Measurements from ENCODE around the genes CTSC and TYR.

DNA sequence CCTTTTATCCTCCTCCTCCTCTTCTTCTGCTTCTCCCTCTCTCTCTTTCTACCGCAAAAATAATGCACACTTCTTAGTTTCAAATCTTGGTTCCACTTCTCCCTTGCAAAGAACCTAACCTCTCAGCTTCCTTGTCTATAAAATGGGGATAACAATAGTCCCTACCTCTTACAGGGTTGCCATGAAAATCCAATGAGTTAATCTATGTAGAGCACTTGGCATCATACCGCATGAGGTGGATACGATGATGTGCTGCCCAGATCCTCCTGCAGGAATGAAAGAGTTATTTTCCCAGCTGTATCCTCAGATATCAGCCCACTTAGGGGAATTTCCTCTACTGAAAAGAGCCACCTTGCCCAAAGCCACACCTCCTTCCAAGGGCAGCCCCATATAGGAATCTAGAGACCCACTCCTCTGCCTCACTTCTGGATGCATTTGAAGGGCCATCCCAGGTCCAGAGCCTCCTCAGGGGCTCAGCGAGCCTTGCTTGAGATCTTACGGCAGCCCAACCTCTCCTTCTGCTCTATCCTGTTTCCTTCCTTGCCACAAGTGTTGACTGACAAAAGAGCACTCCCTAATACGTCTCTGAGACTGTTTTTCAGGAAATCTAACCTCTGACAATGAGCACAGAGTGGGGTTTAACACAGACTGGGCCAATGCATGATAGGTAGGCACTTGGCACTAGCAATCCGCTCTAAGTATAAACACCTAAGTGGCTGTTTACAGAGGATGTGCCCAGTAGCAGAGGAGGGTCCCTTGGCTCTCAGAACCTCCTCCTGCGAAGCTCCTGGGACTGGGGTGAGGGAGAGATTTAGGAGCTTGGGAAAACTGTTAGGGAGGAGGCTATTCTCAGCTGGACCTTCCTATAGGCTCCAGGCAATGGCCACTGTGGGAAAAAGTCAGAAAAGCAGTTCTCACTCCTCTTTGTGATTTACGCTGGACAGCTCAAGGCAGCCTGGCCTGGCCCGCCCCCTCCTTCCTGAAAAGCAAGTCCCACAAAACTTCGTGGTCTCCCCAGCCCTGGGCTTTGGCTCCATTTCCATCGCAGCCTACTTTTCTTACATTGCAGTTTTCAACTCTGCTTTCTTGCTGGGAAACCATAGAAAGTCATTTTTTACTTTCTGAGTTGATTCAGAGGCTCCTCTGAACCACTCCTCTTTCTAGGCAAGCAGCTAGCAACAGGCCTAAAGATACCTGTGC lies 128.7 kb downstream of the CCDC81 start:
- PRO-cap, result no peak
- RAMPAGE, long total RNA, 2 experiments, result no peak in any of the 2 experiments

GRCh38 chr11:86508436-86509117 lies 133.9 kb downstream of the CCDC81 start:
- PRO-cap, result no peak
- RAMPAGE, long total RNA, 2 experiments, result no peak in any of the 2 experiments

DNA sequence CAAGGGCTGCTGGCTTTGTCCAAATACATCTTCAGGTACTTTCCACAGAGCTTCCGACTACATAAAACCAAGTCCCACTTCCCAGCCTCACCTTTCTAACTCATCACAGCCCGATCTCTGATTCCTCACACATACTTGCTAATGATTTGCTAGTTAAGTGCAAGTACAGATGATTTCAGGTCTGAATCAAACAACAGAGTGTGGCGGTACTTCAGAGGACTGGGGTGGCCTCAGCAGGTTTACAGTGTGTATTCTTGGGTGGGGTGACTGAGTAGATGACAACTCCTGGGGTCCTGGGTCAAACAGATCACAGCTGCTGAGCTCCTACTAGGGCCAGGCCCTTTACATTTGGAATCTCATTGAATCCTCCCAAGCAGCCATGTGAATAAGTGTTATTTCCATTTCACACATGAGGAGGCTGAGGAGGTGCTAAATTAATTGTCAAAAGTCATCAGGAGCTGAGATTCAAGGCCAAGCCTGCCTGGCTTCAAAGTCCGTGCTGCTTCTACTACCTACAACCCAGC lies 177.2 kb downstream of the CCDC81 start:
- PRO-cap, result no peak
- RAMPAGE, long total RNA, 2 experiments, result no peak in any of the 2 experiments

- PRO-cap, result bidirectional peak, plus-strand start at chr11:86559664, minus-strand start at chr11:86559672
- RAMPAGE, long total RNA, 2 experiments, result no peak in any of the 2 experiments
Observed at GRCh38 chr11:86559171-86560092, 184.7 kb downstream of the CCDC81 start.

GRCh38 chr11:86570295-86570896 lies 195.7 kb downstream of the CCDC81 start:
- PRO-cap, result no peak
- RAMPAGE, long total RNA, 2 experiments, result no peak in any of the 2 experiments

GRCh38 chr11:86571757-86572125 lies 197.1 kb downstream of the CCDC81 start:
- PRO-cap, result no peak
- RAMPAGE, long total RNA, 2 experiments, result no peak in any of the 2 experiments

DNA sequence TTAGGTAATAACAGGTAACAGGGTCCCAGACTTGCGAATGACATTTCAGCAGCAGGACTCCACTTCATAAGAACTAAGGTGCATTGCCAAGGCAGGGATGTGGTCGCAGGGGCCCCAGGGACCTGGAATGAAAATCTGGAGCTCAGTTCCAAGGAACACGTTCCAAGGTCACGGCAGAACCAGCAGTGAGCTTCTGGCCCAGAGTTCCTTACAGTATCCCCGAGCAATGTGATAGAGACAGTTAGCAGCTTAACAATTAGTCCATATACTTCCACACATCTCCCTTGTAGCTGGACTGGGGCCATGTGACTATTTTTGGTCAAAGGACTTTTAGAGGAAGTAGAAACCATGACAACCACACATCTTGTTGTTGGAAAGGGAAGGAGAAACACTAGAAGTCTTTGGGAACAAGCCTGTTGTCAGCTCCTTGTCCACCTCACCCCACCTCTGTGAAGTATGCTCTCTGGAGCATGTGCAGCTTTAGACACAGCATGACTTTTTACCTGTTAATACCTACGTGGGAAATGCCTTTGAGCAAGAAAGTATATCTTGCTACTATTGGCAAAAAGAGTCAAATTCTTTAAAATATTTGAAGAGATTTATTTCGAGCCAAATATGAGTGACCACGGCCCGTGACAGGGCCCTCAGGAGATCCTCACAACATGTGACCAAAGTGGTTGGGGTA lies 203.1 kb upstream of the PRSS23 start:
- PRO-cap, result bidirectional peak, plus-strand start at position 416 of the sequence, minus-strand start at position 233 of the sequence
- RAMPAGE, long total RNA, 2 experiments, result no peak in any of the 2 experiments

- PRO-cap, result no peak
- RAMPAGE, long total RNA, 2 experiments, result start-site peak on the minus strand in 1 of 2 experiments, at chr11:86644485-86644911 at its widest, 5 reads per replicate
Observed at GRCh38 chr11:86644186-86645217, 155.8 kb upstream of the PRSS23 start.

GRCh38 chr11:86670809-86671364 lies 129.5 kb upstream of the PRSS23 start:
- PRO-cap, result no peak
- RAMPAGE, long total RNA, 2 experiments, result no peak in any of the 2 experiments

GRCh38 chr11:86735599-86735878 lies 64.8 kb upstream of the PRSS23 start:
- PRO-cap, result no peak
- RAMPAGE, long total RNA, 2 experiments, result no peak in any of the 2 experiments

GRCh38 chr11:86741043-86741548 lies 59.2 kb upstream of the PRSS23 start:
- PRO-cap, result unidirectional peak, minus-strand start at chr11:86741253
- RAMPAGE, long total RNA, 2 experiments, result no peak in any of the 2 experiments

GRCh38 chr11:86916098-86916777 lies 39.0 kb downstream of the FZD4 start:
- PRO-cap, result unidirectional peak, plus-strand start at chr11:86916611
- RAMPAGE, long total RNA, 2 experiments, result no peak in any of the 2 experiments

GRCh38 chr11:86948306-86949237 lies 6.6 kb downstream of the FZD4 start:
- PRO-cap, result no peak
- RAMPAGE, long total RNA, 2 experiments, result no peak in any of the 2 experiments

GRCh38 chr11:86956755-86957121 lies 1.5 kb upstream of the FZD4 start:
- PRO-cap, result no peak
- RAMPAGE, long total RNA, 2 experiments, result no peak in any of the 2 experiments

DNA sequence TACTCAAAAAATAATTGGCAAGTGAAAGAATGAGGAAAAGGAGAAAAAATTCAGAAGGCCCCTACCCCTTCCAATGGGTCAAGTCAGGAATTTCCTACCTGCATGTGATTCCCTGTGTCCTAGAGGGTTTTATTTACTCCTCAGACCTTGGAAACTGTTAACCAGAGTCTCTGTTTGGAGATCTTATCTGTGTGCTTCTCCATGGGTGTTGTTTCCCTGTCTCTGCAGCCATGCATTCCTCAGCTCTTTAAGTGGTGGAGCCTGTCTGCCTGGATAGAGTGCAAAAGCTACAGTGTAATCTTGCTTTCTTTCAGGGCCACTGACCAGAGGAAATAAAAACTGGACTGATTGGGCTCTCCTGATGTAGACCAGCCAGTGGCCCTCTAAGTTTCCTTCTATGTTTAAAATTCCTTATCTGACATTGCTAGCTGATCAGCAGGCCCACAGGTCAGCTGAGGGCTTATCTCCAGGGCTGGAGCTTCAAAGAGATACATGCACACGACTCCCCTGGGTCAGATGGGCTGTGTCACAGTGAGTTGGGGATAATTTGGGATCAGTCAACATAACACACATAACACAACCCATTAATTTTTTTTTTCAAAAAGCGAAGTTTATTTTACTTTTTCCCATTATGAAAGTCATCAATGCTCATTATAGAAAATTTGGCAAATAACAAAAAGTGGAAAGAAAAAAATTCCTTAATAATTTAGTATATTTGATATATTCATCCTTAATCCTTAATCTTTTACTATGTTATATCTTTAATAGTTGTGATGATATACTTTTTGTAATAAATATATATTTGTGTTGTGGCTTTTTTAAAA lies 37.4 kb upstream of the TMEM135 start:
- PRO-cap, result no peak
- RAMPAGE, long total RNA, 2 experiments, result no peak in any of the 2 experiments

- PRO-cap, result no peak
- RAMPAGE, long total RNA, 2 experiments, result no peak in any of the 2 experiments
Observed at GRCh38 chr11:88316128-88316608, 21.4 kb downstream of the CTSC start.

DNA sequence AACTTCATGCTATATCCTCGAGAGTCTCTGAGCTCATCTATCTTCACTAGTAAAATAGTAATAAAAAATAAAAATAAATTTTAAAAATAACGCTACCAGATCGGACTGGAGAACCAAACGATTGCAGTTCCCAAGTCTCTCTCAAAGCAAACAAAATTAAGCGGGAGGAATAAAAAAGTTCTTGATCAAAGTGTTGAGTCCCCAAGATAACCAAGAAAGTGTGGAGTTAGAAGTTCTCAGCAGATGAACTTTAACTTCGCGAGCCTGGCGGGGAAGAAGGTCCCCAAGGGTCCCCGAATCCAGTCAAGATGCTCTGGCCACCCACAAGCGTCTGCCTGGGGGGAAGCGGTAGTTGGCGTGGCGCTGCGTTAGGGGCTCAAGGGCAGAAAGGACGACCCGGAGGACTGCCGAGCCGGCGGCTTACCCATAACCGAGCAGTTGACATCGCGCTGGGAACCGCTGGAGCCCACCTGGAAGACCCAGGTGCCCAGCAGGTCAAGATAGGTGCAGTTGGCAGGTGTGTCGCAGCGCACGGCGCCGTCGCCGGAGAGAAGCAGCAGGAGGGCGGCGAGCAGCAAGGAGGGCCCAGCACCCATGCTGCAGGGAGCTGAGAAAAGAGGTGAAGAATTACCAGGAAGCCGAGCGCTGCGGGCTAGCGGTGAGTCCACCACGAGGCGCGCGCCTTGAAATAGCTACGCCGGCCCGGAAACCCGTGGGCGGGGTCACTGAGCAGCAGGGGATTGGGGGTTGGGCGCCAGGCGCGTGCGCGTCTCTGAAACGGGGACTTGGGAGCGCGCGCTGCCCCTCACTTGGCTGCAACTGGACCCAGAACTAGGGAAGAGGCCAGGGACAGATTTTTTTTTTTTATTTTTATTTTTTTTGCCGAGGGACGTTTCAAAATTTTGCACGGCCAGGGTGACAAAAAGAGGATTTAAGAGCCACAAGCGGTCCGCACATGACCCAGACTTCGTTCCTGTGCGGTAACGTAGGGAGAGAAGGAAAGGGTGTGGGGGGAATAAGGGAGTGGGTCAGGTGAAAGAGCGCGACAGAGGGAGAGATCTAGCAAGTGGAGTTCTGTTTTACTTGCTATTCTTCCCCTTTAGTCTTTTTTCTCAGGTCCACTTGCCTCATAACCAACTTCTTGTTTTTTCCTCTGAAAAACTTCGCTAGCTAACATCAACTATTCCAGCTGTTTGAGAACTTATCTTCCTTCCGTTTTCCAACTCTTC lies at the start of gene CTSC:
Gene CTSC (minus strand): TSS at position 660 of the 1,229 bp plus-strand sequence.
- PRO-cap, result bidirectional peak, plus-strand start at position 754 of the sequence, minus-strand start at position 621 of the sequence; unidirectional peak, minus-strand start at position 1,073 of the sequence
- RAMPAGE, long total RNA, 2 experiments, result start-site peak on the plus strand in 1 of 2 experiments, centred at position 781 of the sequence, 46 reads per replicate; start-site peak on the minus strand in 1 of 2 experiments, centred at position 689 of the sequence, 443 reads per replicate

DNA sequence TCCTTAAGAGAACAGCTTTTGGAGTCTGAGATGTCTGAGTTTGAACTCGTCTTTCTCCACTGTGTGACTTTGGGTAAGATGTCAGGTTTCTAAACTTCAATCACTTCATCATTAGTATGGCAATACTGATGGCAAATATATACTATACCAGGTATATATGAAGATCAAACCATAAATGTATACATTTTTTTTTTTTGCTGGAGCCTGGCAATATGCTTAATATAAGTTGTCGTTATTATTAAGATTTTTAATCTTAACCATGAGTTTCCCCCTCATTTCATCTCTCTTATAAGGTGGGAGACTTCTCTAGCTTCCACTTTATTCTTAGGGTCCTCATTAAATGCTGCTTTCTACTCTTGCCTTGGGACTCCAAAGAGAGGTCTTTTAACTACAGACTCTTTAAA lies 108.3 kb upstream of the CTSC start:
- PRO-cap, result no peak
- RAMPAGE, long total RNA, 2 experiments, result no peak in any of the 2 experiments

DNA sequence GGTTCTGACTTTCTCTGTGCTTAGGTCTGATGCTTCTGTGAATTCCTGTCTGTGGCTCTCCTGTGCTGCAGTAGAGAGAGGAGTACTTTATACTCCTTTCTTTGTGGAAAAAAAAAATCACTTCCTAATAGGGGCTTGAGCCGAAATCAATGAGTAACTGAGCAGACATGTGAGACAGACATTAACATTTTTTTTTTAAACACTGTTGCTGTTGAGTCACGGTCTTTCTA lies 86.2 kb downstream of the GRM5 start:
- PRO-cap, result no peak
- RAMPAGE, long total RNA, 2 experiments, result no peak in any of the 2 experiments

DNA sequence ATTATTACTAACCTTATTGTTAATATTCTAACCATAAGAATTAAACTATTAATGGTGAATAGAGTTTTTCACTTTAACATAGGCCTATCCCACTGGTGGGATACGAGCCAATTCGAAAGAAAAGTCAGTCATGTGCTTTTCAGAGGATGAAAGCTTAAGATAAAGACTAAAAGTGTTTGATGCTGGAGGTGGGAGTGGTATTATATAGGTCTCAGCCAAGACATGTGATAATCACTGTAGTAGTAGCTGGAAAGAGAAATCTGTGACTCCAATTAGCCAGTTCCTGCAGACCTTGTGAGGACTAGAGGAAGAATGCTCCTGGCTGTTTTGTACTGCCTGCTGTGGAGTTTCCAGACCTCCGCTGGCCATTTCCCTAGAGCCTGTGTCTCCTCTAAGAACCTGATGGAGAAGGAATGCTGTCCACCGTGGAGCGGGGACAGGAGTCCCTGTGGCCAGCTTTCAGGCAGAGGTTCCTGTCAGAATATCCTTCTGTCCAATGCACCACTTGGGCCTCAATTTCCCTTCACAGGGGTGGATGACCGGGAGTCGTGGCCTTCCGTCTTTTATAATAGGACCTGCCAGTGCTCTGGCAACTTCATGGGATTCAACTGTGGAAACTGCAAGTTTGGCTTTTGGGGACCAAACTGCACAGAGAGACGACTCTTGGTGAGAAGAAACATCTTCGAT lies at the start of gene TYR:
Gene TYR (plus strand): TSS at position 234 of the 687 bp plus-strand sequence.
- PRO-cap, result no peak
- RAMPAGE, long total RNA, 2 experiments, result no peak in any of the 2 experiments

All from right atrium auricular region (tissue), 2 donors.